Colon Carcinoma Metastatic in the Brain (tissue), 2 donors: ENCODE results near the gene SUSD2.

DNA sequence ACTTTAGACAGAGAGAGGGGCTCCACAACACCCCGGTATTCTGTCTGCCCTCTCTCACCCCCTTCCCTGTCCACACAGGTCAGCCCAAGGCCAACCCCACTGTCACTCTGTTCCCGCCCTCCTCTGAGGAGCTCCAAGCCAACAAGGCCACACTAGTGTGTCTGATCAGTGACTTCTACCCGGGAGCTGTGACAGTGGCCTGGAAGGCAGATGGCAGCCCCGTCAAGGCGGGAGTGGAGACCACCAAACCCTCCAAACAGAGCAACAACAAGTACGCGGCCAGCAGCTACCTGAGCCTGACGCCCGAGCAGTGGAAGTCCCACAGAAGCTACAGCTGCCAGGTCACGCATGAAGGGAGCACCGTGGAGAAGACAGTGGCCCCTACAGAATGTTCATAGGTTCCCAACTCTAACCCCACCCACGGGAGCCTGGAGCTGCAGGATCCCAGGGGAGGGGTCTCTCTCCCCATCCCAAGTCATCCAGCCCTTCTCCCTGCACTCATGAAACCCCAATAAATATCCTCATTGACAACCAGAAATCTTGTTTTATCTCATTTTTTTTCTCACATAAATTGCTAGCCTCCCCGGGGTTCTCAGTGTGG, 7.8 kb downstream of the IGLL5 start:
- PRO-cap, 2 experiments, result no peak in any of the 2 experiments

GRCh38 chr22:22904639-22905176, 17.1 kb downstream of the IGLL5 start:
- PRO-cap, 2 experiments, result no peak in any of the 2 experiments

GRCh38 chr22:23203449-23203967, 23.2 kb downstream of the BCR start:
- PRO-cap, 2 experiments, result no peak in any of the 2 experiments

GRCh38 chr22:23217560-23218102, 37.3 kb downstream of the BCR start:
- PRO-cap, 2 experiments, result no peak in any of the 2 experiments

GRCh38 chr22:23242729-23243506, 62.6 kb downstream of the BCR start:
- PRO-cap, 2 experiments, result no peak in any of the 2 experiments

DNA sequence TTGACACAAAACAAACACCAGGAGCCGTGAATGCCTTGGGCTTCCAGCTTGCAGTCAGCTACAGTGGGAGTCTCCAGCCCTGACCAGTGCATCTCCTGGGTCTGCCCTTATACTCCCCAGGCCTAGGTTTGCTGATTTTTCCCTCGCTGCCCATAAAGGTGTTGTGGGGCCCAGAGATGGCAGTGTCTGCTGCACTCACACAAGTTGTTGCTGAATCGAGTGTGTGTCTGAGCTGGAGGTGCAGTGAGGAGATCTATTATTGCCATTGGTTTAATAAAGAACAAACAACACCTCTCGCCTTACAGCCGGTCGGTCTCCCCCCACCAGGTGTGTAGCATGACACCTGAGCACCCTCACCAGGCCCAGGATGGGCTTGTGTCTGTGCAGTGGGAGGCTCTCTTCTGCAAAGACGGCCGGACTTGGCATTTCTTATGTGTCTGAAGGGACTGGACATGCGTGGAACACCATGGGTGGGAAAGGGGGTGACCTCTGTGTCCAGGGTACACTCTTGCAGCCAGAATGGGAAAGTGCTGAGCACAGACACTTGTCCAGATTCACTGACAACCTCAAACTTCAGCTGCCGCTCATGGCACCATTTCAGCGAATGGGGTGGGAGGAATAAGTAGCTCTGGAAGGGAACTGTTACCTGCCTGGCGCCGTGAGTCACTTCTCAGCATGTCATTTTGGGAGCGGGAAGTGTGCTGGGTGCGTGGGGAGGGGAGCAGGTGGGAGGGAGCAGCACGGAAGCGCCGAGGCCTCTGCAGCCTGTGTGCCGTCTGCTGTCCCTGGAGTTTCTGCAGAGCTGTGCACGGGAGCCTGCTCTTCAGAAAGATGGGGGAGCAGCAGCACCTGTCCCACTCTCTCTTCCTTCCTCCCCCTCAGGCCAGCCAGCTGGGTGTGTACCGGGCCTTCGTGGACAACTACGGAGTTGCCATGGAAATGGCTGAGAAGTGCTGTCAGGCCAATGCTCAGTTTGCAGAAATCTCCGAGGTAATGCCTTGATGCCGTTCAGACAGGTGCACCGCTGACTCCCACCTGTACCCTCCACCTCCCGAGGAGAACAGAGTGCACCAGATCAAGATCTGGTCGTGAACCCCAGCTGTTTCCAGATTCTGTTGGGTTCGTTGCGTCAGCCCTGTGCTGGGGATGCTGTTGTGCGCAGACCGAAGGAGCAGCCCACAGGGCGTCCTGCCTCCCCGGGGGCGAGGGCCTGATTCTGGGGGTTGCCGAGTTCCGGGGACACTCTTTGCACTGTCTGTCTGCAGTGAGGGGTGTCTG, 87.7 kb downstream of the BCR start:
- PRO-cap, 2 experiments, result no peak in any of the 2 experiments

GRCh38 chr22:23286910-23287546, 106.7 kb downstream of the BCR start:
- PRO-cap, 2 experiments, result no peak in any of the 2 experiments

DNA sequence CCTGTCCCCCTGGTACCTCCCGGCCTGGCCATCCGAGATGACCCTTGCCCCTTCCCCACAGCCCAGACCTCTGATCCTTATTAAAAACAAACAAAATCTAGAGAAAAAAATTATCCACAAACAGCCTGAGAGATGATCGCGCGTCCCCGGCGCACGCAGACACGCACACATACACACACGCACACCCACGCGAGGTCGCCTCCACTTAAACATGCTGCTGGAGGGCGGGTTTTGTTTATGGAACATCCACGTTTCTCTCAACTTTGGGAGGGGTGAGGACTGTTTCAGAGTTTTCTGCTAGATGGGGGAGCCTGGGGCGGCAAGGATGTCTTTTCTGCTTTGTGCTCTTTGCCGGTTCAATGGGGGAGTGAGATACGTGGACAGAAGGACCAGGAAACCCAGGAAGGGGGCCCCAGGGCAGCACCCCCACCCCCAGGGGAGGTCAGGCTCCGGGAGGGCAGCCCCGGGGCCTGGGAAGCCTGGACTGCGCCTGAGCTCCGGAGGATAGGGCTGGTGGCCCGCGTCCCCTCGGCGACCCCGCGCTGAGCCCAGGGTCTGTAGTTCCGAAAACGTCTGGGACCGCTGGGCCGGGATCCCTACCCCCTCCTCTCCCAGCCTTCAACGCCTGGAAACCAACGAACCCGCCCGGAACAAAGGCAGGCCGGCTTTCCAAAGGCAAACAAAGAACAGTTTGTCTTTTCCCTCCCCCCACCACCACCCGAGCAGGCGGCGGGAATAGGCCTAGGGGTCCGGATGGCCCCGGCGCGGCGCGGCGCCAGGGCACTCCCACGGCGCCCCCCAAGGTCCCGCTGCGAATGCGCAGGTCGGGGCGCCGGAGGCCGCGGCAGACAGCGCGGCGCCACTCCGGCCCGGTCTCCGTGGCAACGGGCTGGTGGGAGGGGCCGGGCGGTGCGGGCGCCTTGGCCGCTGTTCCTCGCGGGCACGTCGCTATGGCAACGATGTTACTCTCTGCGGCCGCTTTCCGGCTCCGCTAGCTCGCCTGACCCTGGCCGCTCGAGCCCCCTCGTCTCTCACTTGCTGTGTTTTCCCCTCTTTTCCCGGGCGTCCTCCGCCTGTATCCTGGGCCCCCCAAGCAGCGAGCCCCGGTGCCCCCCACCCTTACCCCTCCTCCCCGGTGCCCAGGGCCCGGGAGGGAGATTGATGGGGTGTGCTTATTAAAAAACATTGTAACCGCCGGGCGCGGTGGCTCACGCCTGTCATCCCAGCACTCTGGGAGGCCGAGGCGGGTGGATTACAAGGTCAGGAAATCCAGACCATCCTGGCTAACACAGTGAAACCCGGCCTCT, 58.5 kb downstream of the IGLL1 start:
- PRO-cap, 2 experiments, result peak in 2 of 2 experiments; most common plus-strand start position 959 of the sequence (in 1); most common minus-strand start position 811 of the sequence (in 1)

DNA sequence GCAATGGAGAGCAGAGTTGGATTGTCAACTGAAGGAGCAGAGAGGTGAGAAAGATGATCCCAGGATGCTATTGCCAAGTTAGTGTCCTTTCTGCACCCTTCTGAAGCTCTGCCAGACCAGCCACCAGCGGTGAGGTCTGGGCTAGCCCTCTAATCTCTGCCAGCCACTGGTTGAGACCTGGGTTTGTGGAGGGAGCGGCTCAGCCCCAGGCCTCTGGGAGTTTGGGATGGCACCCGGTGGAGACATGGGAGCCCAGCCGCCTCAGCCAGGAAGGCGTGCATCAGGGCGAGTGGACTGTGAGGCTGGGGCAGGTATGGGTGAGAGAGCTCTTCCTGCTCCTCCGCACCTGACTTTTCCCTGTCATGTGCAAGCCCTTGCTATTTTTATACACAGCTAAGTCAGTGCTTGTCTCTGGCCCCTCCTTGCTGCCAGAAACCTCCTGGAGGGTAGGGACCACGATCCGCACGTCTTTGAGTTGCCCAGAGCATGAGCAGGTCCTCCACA, 53.6 kb downstream of the IGLL1 start:
- PRO-cap, 2 experiments, result no peak in any of the 2 experiments

DNA sequence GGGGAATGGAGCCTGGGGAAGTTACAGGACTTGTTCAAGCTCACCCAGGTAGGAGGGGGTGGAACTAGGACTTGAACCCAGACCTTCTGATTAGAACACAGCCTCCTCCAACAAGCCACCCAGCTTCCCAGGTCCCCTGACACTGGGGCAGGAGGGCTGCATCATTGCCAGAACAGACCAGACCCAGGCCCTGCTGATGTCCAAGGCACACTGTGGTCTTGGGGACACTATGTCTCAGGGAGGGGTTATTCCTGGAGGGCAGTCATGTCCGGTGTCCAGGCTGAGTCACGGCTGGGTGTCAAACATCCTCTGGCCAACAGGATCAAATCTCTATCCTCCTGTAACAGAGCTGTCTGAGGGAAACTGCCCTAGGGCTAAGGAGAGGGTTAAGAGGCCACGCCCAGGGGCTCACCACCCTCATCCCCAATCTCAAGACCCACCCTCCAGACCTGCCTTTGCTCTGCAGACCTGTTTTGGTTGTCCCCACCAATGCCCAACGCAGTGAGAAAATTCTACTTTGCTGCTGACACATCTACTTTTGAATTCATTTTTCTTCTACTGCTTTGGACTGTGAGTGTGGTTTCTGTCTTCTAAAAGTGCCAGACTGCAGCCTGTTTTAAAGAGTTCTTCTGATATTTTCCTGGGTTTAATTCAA, 8.0 kb downstream of the ZNF70 start:
- PRO-cap, 2 experiments, result no peak in any of the 2 experiments

DNA sequence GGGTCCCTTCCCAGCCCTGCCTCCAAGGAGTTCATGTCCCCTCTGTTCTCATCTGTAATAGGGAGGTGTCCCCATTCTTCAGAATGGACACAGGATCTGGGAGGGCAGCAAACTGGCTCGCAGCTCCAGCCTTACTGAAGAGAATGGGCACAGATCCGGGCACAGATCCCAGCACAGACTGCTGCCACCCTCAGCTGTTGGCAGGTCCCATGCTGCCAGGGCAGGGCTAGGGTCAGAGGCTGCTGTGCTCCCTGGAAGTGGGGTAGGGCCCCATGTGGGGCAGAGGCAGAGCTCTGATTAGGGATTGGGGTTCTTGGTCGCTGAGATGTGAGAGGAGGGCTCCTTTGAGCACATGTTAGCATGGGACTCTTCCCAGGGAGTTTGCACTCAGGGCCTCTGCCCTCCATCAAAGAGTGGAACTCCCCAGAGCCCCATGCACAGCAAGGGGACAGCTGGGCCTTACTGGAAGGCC, 3.6 kb downstream of the DERL3 start:
- PRO-cap, 2 experiments, result no peak in any of the 2 experiments

DNA sequence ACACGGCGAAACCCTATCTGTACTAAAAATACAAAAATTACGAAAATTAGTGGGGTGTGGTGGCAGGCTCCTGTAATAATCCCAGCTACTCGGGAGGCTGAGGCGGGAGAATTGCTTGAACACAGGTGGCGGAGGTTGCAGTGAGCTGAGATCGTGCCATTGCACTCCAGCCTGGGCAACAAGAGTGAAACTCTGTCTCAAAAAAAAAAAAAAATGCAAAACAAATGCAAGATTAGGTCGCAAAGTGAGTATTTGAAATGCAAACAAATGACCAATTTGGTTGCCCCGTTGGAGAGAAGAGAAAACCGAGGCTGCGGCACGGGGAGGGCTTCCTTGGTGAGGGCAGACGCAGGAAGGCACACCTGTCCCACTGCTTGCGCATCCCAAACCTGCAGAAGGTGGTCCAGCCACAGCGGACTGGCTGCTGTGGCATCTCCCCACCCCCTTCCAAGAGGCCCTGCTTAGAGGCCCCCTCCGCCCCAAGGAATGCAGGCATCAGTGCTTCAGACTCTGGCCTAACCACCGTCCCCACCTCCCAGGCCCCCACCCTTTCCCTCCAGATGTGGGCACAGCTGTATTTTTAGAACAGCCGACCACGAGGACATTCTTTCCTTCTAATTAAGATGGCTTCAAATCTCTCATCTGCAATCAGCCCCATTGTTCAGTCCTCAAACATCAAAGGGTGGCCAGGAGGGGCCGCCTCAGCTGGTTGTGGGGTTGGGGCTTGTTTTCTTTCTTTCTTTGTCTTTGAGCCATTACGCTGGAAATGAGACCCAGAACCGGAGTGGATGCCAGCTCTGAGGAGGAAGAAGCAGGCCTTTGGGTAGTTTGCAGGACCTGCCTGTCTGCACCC, 9.2 kb upstream of the DERL3 start:
- PRO-cap, 2 experiments, result no peak in any of the 2 experiments

DNA sequence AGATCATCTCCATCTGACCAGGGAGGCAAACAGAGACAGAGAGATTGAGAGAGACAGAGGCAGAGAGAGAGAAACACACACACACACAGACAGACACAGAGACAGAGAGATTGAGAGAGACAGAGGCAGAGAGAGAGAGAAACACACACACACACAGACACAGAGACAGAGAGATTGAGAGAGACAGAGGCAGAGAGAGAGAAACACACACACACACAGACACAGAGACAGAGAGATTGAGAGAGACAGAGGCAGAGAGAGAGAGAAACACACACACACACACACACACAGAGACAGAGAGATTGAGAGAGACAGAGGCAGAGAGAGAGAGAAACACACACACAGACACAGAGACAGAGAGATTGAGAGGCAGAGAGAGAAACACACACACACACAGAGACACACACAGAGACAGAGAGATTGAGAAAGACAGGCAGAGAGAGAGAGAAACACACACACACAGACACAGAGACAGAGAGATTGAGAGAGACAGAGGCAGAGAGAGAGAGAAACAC, 12.4 kb upstream of the MIF start:
- PRO-cap, 2 experiments, result no peak in any of the 2 experiments

DNA sequence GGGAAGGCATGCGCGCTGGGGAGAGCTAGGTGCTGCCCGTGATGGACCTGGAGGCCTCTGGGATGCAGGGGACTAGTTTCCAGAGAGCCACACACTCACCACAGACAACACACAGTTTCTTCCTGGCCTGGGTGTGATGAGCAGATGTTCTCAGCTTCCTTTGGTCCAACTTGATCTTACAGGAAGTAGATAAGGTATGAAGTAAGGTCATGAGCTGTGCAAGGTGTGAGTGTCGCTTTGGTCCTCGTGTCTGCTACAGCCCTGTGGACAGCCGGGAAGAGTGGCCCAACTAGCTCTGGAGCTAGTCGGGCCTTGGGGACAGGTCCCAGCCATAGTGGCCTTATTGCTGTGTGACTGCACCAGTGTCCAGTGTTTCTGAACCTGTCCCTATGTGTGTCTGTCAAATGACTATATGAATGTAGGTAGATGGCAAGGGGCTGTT, 27.2 kb upstream of the SUSD2 start:
- PRO-cap, 2 experiments, result no peak in any of the 2 experiments

DNA sequence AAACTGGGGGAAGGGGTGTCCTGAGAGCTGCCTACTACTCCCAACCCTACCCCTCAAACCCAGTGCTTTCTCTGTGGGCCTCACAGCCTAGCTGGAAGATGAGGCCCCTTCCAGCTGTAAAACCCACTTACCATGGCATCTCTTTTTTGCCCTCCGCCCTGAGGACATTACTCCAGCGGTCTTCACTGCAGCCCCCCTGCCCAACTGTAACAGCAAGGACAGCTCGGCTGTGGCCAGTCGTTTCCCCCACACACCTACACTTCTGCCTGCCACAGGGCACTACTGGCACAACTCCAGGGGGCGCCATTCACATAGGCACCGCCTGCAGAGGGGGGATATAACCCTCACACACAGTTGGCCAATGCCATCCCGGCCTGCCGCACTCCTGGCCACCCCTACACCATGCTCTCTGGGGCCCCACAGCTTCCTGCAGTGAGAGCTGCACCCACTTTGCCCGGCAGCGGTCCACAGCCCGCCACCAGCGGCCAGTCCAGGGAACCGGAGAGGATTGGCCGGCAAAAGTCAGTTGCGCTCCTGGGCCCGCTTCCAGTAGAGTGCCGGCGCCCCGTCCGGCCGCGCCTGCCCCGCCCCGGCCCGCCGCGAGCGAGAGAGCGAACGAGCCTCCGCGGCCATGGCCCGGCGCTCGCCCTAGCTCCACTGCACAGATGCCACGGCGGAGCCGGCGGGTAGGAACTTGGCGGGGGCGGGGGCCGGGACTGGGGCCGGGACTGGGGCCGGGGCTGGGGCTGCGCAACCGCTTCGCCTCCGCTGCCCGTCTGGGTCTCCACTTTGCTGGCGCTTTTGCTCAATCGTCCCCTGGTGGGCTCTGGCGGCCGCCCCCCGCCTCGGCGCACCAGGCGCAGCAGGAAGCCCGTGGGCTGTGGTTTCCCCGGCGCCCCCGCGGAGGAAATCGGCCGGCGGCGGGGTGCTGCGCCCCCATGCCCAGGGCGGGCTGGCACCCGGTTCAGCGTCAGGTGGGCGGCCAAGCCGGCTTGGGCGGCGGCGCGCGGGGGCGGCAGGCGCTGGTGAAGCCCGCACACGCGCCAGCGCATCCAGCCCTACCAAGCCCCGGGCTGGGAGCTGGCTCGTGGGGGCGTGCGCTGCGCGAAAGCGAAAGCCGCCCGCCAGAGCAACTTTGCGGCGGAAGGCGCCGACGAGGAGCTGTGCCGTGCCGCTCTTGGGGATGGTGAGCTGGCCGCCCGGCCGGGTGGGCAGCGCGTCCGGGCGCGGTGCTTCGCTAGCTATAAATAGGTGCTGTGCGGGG, 25.5 kb upstream of the SUSD2 start:
- PRO-cap, 2 experiments, result no peak in any of the 2 experiments

- PRO-cap, 2 experiments, result no peak in any of the 2 experiments
Observed at GRCh38 chr22:24165003-24165412, 16.3 kb upstream of the SUSD2 start.

DNA sequence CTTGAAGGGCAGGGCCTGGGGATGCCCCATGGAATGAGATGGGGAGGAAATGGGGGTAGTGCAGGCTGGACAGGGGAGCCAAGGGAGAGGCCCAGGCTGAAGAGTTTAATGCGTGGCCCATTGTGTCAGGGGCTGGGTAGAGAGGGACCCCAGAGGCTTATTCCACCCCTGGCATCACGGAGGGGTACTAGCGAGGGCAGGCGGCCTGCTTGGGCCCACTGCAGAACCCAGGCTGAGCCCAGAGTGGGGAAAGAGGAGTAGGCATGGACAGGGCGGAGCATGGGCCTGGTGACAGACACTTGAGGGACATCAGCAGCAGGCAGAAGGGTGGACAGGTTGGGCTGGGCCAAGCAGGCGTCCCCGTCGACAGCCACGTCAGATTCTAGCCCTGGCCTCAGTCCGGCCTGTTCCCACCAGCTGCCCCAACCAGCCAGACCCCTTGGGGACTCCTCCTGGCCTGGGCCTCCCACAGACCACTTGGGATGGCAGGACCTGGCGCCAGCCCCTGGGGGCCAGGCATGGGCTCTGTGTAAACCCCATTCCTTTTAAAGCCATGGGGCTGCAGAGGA, 4.8 kb upstream of the SUSD2 start:
- PRO-cap, 2 experiments, result no peak in any of the 2 experiments

DNA sequence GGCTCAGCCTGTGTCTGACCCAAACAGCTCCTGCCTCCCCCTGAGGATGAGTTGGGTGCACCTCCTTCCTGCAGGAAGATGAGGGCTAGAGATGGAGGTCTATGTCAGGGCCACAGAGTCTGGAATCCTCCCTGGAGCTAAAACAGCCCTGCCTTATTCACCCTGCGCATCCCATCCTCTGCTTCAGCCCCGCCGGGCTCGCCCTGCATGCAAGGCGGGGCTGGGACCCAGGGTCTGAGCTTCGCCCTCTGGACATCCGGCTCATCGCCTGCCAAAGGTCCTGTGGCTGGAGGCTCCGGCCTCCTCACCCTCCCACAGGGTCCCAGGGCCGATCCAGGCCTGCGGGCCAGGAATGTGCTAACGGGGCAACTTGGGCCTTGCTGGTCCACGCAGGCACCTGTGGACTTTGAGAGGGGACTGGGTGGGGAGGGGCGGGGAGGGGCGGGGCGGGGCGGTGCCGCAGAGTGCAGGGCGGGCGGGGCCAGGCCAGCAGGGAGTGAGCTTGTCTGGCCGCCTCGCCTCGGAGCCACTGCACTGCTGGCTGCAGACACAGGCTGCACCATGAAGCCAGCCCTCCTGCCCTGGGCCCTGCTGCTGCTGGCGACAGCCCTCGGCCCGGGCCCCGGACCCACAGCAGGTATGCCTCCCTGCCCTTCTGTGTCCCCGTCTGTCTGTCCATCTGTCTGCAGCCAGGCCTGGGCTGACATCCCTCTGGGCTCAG, at the start of gene SUSD2:
SUSD2 (plus strand) TSS at position 529 of the 721 bp plus-strand sequence.
- PRO-cap, 2 experiments, result no peak in any of the 2 experiments

- PRO-cap, 2 experiments, result no peak in any of the 2 experiments
Observed at GRCh38 chr22:24183169-24183962, 2.1 kb downstream of the SUSD2 start.

DNA sequence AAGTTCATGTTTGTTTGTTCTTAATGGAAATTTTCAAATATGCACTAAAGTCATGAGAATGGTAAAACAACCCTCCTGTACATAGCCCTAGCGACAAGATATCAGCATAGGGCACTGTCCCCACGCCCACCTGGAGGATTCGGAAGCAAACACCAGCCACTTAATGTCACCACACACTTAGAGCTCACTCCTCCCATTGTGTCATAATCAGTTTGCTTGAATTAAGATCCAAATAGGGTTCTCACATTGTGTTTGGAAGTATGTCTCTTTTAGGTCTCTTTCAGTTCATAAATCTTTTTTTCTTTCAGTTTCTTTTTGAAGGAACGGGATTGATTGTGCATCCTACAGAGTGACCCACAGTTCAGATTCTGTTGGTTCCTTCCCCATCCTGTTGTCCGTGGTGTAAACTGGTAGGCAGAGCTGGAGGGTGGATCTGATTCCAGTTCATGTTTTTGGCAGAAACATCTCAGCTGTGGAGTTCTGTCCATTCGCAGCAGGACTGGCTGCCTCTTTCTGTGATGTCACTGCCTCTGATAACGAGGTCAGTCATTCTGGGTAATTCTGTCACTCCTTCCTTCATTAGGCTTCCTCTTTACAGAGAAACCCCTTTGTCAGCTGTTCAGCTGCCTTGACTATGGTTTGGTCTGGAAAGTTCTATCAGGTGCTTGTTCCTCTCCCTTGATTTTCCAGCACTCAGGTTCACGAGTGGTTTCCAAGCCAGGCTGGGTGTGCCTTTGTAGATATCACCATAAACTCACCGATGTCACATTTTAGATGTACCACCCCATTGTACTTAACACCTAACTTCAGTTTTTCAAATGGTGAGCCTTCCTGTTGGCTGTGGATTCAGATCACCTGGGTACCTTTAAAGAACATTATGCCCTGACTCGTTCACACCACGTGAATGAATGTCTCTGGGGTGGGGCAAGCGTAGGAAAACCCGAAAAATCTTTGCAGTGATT, 26.2 kb upstream of the ADORA2A start:
- PRO-cap, 2 experiments, result no peak in any of the 2 experiments